ENCODE measurements around a stretch of chr6.

DNA sequence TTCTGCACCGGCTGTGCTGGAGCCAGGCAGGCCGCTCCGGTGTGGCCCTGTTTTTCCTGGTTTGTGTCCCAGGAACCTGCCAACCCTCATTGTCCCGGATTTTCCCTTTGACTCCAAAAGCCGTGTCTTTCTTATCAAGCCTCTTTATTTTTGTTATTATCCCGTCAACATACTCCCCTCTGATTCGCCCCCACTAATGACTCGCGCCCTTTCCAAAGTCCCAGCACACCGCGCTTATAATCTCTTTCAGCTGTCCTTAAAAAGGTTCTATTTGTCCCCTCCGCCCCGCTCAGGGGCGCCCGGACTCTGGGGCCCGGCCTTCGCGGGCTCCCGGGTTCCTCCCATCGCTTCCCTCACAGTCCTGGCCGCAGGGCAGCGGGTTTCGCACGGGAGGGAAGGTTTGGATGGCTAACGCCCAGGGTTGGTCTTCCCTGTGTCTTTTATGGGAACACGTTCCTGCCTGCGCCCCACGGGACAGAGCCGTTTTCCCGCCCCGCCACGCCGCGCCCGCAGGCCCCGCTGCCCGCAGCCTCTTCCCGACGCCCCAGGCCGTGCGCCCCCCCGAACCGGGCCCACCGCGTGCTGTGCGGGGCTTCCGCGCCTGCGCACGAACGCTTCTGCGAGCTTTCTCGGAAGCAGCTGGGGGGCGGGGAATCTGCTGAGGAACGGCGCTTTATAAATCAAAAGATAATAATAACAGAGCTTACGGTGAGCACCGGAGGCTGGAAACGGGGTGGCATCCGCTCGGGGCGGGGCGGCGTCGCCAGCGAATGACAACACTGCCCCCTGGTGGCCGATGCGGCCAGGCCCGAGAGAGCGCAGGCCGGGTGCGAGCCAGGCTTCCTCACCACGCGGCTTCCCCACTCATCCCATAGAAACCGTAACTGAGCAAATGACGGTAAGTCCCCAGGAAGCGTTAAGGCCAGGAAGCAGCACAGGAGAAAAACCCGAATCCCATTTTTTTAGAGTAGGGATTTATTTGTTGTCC is 116.6 kb downstream of the MYLK4 start:
- PRO-cap: no peak
- RAMPAGE, long total RNA, 2 experiments: no peak in any of the 2 experiments

DNA sequence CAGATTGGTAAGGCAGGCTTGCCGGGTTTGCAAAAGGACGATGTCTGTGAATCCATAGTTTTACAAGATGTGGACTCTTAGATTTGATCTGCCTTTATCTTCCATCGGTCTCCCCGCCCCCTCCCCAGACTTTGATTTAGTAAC is 1.3 kb downstream of the WRNIP1 start:
- PRO-cap: no peak
- RAMPAGE, long total RNA, 2 experiments: no peak in any of the 2 experiments

DNA sequence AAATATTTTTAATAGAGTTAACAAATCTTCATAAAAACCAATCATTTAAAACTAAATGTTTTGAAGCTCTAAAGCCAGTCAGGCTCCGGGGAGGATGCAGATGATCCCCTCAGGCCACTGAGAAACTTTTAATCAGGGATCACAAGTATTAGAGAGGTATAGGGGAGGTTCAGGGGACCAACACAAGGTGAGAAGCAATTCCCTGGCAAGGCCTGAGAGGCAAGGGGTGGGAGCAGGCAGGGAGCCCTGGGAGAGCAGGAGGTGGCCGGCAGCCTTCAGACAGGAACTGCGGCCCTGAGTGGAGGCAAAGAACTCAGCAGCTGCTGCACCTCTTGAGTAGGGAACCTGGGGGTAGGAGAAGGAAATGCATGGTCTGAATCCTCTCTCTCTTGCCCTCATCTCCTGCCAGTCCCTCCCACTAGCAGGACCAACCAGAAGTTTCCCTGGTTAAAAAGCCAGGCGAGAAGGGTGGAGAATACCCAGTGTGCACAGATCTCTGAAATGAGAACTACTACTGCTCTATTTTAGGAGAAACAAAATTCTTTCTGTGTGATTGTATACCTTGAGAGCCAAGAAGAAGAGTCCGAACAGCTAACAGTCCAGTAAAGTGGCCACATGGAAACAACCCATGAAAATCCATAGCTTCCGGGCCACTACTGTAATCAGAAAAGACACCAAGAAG is 25.3 kb downstream of the WRNIP1 start:
- PRO-cap: no peak
- RAMPAGE, long total RNA, 2 experiments: no peak in any of the 2 experiments

DNA sequence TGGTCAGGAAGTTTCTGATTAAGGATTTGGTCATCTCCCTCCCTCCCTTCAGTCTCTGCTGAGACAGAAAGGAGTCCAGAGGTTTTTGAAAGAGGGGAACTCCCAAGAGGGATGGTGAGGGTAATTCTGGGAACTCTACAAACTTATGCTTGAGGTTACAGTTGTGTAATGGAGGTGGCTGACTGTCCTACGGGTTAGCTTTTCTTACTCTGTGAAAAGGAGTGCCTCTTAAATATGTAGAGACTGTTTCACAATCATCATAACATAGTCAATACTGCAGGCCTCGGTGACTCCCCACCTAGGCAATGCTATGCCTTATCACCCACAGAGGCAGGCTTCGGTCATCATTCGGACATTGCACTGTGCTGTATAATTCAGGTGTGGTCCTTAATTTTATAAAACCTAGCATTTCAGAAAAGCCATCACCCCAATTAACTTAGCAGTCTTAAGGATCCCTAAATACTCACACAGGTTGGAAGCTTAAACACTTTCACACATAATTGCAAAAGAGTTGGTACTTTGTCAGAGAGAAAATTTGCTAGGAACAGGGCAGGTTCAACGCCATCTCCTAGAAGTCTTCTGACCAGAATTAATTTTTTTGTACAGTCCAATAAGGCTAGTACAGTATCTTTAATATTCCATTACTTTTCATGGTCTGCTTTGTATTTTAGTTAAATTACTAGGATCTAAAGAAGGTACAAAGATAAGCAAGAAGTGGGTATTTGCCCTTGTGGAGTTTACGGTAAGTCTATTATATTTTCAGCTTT is 31.2 kb downstream of the SERPINB1 start:
- PRO-cap: no peak
- RAMPAGE, long total RNA, 2 experiments: no peak in any of the 2 experiments

DNA sequence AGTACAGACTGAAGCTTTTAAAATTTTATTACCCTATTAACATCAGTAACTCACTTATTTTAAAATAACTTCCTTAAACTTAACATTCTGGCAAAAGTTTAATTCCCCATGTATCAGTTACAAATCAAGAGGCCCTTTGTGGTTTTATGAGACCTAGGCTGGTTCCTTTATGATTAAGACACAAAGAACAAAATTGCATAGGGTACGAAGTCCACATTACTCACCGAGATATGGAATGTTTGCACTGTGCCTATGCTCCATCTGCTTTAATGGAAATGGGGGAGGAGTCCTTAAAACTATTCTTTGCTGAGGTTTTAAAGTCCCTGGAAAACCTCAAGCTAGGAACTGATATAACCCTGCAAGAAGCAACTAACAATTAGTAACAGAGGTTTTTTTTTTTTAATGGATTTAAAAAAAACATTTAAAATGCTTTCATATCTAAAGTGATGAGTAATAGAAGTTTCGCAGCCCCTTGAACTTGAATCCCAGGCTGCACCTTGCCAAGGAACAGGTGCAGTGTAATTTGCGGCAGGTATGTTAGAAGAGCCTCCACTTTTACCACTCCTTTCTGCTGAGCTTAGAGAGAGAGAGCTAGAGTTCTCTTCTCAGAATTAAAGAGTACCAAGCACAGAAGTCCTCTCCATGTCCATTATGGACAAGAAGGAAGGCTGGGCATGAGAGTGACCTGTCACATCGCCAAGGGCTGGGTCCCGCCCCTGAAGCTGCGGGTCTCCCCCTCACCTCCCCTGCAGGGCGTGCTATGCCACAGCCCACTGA is 2.4 kb downstream of the SERPINB1 start:
- PRO-cap: no peak
- RAMPAGE, long total RNA, 2 experiments: no peak in any of the 2 experiments

DNA sequence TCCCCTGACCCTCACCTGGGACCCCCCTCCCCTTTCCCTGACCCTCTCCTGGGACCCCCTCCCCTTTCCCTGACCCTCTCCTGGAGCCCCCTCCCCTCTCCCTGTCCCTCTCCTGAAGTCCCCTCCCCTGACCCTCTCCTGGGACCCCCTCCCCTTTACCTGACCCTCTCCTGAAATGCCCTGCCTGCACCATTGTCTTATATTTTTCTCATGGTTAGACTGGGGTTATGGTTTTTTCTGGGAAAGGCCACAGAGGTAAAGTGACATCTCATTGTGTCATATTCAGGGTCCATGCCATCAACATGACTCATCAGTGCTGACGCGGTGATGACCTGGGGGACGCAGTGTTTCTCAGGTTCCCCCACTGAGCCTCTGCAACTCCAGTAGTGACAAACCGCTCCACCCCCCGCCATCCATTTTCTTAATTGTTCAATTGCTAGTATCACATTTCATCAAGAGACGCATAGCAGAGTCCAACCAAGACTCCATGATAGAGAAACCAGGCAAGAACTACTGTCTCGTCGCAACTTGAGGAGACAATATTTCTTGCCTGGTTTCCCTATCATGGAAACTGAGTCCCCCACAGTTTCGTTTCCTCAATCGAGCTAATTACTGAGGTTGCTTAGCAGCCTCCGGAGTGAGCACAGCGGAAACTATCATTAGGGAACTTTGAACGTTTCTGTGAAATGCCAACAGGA is 12.0 kb upstream of the SERPINB1 start:
- PRO-cap: no peak
- RAMPAGE, long total RNA, 2 experiments: no peak in any of the 2 experiments

GRCh38 chr6:2880169-2880595 is 22.9 kb downstream of the SERPINB9 start:
- PRO-cap: no peak
- RAMPAGE, long total RNA, 2 experiments: no peak in any of the 2 experiments

DNA sequence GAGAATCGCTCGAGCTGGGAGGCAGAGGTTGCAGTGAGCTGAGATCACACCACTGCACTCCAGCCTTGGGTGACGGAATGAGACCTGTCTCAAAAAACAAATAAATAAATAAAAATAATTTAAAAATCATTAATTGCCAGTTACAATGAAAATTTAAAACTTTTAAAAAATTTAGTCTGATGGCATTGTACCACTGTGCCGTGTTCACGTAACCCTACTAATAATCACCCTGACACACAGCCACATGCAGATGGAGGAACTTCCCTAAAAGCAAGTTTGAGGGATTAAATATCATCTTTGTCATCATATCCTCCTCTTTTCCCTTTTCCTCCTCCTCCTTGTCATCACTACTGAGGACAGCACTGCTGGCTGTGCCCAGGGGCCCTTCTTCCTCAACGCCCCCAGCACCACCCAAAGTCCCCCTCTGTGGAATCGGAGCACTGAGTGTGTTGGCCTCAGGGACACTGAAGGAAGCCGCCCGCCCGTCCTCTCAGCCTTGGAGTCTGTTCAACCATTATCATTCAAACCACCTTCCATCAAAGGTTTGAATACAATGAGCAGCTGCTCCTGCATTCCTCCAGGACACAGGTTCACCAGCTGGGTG is 23.0 kb downstream of the NQO2 start:
- PRO-cap: no peak
- RAMPAGE, long total RNA, 2 experiments: no peak in any of the 2 experiments

DNA sequence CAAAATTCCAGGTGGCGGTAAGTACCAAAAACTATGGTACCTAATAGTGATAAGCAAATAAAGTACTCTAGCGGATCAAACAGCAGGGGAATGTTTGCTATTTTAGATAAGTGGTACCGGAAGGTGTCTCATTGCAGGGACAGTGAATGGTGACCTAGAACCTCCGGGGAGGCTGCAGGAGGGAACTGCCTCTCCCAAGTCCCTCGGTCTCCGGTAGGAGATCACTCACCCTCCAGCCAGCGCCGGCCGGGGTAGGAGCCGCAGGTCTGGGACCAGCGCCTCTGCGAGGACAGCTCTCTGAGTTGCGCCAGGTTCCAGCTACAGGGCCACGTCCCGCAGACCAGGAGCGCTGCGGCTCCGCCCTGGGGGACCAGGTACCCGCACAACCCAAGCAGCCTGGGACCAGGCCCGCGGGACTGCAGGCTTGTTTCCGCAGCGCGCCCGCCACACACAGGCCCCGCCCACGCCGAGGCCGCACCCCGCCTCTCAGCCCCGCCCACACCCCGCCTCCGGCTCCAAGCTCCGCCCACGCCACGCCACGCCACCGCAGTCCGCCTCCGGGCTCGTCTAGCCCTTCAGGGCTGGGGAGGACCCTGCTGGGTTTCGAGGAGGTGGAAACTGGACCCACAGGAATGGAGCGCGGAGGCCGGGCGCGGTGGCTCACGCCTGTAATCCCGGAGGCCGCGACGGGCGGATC is 14.8 kb upstream of the RIPK1 start:
- PRO-cap: bidirectional peak, plus-strand start at position 518 of the sequence, minus-strand start at position 450 of the sequence
- RAMPAGE, long total RNA, 2 experiments: no peak in any of the 2 experiments

- PRO-cap: no peak
- RAMPAGE, long total RNA, 2 experiments: no peak in any of the 2 experiments
Measured at GRCh38 chr6:3055792-3056267, 12.5 kb upstream of the RIPK1 start.

DNA sequence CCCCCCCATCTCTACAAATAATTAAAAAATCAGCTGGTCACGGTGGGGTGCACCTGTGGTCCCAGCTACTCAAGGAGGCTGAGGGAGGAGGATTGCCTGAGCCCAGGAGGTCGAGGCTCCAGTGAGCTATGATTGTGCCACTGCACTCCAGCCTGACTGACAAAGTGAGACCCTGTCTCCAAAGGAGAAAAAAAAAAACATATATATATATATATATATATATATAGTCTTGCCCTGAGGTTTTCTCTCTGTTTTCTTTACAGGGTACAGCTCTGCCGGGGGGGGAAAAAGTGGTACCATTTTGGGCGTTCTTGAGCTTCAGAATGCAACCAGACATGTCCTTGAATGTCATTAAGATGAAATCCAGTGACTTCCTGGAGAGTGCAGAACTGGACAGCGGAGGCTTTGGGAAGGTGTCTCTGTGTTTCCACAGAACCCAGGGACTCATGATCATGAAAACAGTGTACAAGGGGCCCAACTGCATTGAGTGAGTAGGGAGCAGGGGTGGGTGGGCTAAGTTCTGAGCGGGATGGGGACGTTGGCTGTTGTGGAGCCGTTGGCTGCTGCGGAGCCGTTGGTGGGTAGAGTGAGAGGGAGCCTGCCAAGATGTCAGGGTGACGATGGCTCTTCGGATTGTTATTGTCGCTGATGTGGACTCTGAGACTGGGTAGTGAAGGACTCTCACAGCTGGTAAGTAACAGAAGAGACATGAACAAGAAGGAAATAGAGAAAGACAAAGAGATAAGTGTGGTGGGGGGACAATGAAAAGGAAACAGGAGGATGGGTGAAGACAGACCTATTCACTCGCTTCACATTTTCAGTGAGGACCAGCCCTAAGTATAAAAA is 8.4 kb downstream of the RIPK1 start:
- PRO-cap: no peak
- RAMPAGE, long total RNA, 2 experiments: start-site peak on the plus strand in 1 of 2 experiments, centred at position 400 of the sequence, 43 reads per replicate

- PRO-cap: no peak
- RAMPAGE, long total RNA, 2 experiments: no peak in any of the 2 experiments
Measured at GRCh38 chr6:3264680-3265124, 6.0 kb downstream of the PSMG4 start.

GRCh38 chr6:3295230-3295848 is 36.6 kb downstream of the PSMG4 start:
- PRO-cap: no peak
- RAMPAGE, long total RNA, 2 experiments: no peak in any of the 2 experiments

DNA sequence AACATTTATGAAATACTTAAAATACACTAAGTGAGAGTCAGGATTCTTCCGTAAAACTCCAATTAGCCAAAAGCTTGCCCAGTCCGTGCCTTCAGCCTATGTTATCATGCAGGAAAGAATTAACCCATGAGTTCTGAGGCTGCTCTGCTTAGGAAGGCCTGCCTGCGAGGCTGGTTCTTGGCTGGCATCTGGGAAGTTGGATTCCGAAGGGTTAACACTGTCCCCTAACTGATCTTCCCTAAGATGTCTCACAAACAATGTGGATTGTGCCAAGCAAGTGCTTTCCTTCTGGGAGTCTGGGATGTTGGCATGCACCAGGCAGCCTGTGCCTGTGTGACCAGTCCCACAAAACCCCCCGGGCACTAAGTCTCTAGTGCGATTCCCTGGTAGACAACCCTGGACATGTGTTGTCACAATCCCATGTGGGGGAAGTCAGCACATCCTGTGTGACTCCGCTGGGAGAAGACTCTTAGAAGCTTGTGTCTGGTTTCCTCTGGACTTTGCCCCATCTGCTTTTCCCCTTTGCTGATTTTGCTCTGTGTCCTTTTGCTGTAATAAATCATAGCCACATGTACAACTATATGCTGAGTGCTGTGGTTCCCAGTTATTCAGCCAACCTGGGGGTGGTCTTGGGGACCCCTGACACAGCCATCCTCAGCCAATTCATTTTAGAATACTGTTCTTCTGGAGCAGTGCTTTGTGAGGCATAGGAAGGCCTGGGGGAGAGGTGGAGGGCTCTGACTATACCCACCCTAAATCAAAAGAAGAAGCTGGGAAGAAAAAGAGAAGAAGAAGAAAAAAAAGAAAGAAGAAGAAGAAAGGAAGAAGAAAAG is 83.8 kb downstream of the SLC22A23 start:
- PRO-cap: no peak
- RAMPAGE, long total RNA, 2 experiments: no peak in any of the 2 experiments

DNA sequence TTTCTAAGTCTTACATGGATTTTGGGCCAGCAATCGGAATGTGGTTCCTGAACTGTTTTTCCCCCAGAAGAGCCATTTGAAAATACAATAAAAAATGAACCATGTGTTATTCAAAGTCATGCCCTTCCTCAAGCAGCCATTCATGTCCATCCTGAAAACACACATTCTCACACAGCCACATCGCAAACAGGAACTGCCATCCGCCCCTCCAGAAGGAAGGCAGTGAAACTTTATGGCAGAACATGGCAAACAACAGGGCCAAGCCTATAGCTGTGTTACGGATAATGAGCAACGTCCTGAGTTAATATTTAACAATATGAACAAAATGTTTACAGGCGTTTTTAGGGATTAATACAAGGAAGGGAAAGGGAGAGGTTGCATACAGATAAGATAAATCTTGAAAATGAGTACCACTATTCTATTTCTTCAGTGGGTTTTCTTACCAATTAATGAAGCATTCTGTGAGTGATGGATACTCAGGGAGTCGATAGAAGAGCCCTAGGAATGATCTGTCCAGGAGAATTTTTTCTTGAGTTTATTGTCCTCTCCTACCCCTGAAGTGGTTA is 57.5 kb downstream of the SLC22A23 start:
- PRO-cap: no peak
- RAMPAGE, long total RNA, 2 experiments: no peak in any of the 2 experiments

DNA sequence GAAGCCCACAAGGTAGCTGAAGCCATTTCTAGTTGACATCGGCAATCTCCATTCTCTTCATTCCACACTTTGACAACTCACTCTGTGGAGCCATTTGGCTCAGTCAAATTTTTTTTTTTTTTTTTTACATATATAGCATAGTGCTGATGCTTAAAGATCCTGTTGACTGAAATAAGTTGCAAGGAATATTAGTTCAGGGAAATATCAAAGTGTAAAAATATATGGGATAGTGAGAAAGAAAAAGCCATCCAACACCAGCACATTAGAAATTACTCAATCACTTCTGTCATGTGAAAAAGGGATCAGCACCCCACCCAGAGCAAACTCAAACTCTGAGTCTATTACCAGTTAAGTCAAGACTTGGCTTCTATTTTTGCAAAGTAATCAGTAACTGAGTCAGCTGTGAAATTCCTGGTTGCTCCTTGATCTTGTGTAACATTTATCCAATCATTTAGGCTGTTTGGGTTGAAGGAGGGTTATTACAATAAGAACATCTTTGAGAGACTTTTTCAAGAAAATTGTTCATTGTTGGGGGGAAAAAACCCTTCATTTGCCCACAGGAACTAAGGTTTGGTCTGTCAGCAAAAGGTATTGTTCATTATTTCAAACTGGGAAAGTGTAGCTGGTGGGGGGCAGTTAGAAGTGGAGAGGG is 51.2 kb downstream of the SLC22A23 start:
- PRO-cap: no peak
- RAMPAGE, long total RNA, 2 experiments: no peak in any of the 2 experiments

DNA sequence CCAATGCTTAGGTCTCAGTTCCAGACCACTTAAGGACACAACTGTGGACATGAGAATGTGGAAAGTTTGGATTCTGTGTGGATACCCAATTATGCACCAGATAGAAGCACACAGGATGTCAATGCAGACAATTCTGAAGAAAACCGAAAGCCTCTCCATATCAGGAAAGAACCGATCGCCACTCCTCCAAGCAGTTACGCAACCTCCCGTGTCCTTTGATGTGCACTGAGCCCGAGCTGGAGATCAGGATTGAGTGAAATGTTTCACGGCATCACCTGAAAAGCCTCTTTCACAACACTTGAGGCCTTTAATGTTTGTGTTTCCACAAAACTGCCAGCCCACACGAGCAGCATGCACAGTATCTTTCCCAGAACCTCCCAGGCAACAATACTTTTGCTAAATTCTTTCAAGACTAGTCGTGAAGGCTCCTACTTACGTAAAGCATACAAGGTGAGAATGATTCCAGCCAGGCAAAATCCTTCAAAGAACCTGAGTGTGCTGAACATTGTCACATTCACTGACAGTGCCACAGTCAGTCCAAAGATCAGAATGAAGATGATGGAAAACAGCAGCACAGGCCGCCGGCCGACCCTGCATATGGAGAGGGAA is 47.0 kb downstream of the SLC22A23 start:
- PRO-cap: no peak
- RAMPAGE, long total RNA, 2 experiments: no peak in any of the 2 experiments

DNA sequence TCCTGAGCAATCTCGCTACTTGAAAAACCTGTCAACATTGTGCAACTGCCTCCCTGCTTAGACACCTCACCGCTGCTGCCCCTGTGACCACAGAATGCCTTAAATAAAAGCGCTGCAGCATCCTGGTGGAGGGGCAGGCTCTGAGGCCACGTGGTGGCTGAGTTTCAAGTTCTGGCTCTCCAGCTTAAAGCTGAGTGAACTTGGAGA is 42.1 kb downstream of the SLC22A23 start:
- PRO-cap: no peak
- RAMPAGE, long total RNA, 2 experiments: no peak in any of the 2 experiments

GRCh38 chr6:3454958-3455456 is 1.8 kb downstream of the SLC22A23 start:
- PRO-cap: unidirectional peak, plus-strand start at chr6:3455297; unidirectional peak, plus-strand start at chr6:3455387
- RAMPAGE, long total RNA, 2 experiments: no peak in any of the 2 experiments

DNA sequence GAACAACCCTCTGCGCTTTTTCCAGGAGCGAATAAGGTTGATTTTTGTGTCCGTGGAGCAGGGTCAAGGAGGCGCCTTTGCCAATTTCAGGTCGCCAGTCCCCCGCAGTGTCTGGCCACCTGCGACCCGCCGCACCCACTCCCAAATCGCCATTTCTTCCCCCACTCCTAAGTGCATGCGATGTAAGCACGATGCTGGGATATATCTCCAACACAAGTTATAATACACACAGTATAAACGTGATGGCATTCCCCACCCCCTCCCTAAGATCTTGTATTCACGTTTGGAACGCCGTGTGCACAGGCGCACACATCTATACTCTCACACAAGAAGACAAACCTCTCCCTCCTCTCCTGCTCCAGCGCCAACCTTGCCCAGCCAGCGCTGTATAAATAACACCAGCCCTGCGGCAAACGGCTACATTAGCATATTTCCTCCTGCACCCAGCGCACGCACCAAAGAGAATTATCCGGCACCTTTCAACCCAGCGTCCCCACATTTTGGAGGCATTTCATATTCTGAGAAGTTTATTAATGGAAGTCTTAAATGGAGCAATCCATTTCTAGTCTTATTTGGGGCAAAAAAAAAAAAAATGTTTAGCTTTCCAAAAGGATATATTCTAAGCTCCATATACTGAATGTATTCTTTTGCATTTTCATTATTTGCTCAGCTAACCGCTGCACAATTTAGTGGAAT is 879 bp upstream of the SLC22A23 start:
- PRO-cap: no peak
- RAMPAGE, long total RNA, 2 experiments: no peak in any of the 2 experiments

All from lower leg skin (tissue), 2 donors.